Zone of skin (tissue), 1 donor: ENCODE measurements around the gene PCNX2.

- RRBS = no CpG with 5 or more reads among the region's 2 CpGs
Measured at GRCh38 chr1:232764403-232764939, 40.7 kb upstream of the MAP10 start.

GRCh38 chr1:232965508-232966199 lies 15.2 kb downstream of the NTPCR start:
- RRBS = no CpG with 5 or more reads among the region's 13 CpGs

GRCh38 chr1:233294751-233295884 lies at the start of gene PCNX2:
Gene PCNX2, minus strand, starts transcription at chr1:233295725.
- RRBS = under 1% methylated on average over 21 of the region's 62 CpGs

- RRBS = 79% methylated on average over 3 of the region's 22 CpGs
Measured at GRCh38 chr1:233361453-233362239, 34.1 kb downstream of the MAP3K21 start.

- RRBS = no CpG with 5 or more reads among the region's 2 CpGs
Measured at GRCh38 chr1:233479570-233480039, 134.3 kb upstream of the KCNK1 start.

GRCh38 chr1:233614564-233615804 lies 1.1 kb downstream of the KCNK1 start:
- RRBS = 4% methylated on average over 20 of the region's 51 CpGs

- RRBS = no CpG with 5 or more reads among the region's 9 CpGs
Measured at GRCh38 chr1:233635899-233636759, 22.2 kb downstream of the KCNK1 start.

GRCh38 chr1:233724231-233724668 lies 110.3 kb downstream of the KCNK1 start:
- RRBS = no CpG with 5 or more reads among the region's 11 CpGs

DNA sequence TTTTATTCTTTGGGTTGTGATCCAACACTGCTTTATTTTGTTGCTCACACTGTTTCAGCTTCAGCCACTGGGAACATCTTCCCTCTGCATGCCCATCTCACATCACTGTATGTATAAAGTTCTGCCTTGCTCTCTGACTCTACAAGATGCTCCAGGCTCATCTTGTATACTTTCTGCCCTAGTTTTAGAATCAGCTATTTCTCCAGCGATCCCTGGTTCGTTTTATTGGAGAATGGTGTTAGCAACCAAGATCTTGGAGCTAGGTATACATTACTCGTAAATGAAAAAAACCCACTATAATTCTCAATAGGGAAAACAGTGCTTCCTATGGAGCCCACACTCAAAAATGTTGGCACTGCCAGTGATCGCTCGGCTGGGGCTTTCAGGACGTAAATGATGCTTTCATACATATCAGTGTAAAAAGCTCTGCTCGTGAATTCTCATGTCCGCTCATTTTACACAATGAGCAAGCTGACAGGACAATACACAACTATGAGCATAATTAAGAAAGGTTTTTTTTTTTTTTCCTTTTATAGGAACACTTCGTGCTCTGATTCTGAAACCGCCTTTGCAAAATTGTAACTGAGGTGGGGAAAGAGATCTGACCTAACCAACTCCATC lies 34.5 kb downstream of the COA6 start:
- RRBS = no CpG with 5 or more reads among the region's 10 CpGs

DNA sequence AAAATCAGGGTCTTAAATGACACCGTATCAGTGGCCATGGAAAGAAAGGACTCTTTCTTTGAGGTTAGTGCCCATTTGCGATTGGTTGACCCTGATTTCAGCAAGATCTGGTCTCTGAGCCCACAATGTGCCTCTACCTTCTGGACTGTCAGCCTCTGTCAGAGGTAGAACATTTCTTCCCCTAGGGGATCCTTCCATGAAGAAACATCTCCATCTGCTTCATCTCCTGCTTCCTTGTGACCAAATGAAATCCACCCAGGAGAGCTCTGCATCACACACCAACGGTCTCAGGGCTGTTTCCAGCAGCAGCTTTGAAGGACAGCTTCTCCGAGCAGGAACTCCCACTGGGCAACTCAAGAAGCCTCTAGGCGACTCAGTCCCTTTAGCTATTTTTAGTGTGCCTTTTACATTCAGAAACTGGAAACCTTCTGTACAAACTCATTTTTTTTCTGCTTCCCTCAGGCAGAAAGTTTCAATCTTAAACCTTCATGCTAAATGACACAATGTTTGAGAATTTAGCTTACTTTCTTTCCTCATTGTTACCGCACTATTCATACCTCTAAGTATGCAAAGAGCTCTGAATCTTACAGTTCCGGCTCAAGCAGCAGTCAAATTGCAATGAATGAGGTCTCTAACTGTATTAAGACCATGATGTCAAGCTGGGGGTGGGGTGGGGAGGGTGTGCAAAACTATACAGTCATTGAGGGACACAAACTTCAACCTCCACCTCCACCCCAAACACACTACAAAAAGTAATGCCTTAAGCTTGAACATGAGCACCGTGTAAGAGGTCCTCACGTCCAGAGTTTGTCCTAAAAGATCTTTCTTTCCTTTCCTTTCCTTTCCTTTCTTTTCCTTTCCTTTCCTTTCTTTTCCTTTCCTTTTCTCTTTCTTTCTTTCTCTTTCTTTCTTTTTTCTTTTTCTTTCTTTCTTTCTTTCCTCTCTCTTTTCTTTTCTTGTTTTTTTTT lies 16.3 kb upstream of the TARBP1 start:
- RRBS = no CpG with 5 or more reads among the region's 9 CpGs

DNA sequence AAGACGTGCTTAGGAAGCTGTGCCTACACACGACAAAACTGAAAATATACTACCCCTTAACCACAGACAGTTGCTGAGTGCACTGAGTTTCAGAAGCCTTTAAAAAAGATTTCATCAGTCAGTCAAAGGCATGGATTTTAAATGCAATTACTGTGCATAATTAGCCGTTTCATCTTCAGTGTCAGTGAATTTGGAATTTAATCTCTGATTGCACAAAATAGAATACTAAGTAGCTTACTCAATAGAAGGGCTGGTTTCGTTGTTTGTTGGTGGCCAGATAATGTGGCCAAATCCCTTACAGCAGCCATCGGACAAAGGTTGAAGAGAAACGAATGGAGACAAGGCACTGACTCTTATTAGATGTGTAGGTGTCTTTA lies 38.4 kb upstream of the TARBP1 start:
- RRBS = no CpG with 5 or more reads among the region's 6 CpGs

DNA sequence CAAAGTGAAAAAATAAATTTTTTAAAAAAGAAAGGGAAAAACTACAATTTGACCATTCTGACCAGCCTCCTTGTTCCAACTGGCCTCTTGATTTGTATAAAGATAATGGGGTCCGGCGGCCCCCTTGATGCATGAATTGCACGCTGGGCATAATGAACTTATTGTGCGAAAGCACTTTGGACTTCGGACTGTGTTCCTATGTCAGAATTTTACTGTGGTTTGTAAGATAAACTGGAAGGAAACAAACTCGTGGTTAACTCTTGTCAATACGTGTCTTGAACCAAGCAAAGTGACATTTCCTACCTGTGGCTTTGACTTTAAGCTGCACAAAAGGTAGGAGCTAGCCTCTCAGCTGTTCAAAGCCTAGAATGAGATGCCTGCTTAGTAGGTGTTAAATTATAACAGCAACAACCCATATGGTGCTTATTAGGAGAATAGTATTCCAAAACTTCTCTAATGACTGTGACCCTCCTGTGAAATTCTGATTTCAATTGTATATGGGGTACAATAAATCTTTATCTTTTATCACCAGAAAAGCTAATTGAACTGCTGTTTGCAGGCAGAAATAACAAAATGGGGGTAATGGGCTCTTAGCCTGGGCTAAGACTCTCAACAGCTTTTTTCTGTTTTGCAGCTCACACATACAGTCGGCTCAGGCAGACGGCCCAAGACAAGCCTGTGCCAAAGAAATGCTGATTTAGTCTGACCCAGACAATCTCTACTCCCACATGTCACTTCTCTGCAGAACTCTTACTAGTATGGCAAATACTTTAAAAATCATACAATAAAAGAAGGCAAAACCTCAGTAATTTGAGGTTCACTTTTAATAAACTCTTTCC lies 9.2 kb downstream of the IRF2BP2 start:
- RRBS = no CpG with 5 or more reads among the region's 9 CpGs

DNA sequence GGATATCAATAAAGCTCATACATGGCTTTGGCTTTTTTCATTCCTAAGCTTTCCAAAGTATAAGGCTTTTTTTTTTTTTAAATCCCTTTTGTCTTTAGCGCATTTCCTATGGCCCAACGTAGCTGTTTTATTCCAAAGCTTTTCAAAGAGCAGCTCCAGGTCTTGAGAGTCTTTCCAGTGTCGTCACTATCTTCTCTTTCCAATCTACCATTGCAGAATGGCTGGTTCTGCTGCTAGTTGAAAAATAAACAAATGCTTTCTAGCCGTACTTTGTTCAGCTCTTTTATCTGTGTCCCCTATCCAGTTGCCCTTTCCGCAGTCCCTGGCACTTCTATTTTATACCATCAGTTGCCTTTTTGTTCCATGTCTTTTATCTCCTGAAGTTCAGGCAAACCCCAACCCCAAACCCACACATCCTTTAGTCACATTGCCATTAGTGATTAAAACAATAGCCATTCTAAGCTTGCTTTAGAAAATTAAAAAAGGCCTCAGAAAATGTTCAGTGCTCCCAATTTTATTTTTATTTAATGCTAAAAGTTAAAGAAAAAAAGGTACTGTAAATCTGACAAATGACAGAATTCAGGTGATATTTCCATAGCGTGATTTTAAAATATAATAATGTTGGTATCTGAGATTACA lies 6.1 kb downstream of the IRF2BP2 start:
- RRBS = no CpG with 5 or more reads among the region's 6 CpGs

DNA sequence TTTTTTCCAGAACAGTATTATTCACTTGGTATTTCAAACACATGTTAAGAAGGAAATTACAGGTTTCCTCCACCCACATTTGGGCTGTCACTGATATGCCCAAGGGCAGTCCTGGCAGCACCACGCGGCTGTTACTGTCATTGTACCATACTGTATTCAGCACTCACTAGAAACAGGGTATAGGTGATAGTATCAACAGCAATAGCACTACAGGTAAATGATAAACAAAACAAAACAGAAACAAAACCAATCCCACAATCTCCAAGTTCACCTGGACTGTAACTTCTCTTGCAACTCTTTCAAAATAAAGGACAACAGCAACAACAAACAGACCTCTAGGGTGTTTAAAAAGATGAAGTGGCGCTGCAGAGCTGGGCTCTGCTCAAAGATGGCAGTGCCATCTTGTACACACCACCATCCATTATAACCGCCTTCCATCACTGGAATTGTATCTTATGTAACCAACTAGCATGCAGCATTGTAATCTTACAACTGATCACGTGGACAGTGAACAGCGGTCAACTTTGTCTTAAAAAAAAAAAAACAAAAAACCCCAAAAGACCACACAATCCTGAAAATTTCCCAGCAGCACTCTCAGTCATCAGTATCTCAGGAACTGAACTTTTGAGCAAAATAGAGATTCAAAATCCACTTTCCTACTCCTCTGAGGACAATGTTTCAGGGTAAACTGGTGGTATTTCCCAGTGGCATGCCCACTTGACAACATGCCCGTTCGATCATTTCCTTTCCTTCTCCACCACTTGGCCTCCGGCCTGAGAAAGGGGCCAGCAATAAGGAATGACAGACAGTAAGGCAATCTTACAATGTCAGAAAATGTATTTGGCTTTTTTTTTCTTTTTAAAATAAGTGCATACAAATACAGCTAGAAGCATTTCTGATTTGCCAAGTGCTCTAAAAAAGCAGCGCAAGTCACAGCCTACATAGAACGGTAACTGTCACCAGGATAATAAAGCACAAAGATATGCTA lies 3.8 kb downstream of the IRF2BP2 start:
- RRBS = no CpG with 5 or more reads among the region's 11 CpGs

GRCh38 chr1:234607784-234607970 lies 2.3 kb downstream of the IRF2BP2 start:
- RRBS = no CpG with 5 or more reads among the region's 4 CpGs

DNA sequence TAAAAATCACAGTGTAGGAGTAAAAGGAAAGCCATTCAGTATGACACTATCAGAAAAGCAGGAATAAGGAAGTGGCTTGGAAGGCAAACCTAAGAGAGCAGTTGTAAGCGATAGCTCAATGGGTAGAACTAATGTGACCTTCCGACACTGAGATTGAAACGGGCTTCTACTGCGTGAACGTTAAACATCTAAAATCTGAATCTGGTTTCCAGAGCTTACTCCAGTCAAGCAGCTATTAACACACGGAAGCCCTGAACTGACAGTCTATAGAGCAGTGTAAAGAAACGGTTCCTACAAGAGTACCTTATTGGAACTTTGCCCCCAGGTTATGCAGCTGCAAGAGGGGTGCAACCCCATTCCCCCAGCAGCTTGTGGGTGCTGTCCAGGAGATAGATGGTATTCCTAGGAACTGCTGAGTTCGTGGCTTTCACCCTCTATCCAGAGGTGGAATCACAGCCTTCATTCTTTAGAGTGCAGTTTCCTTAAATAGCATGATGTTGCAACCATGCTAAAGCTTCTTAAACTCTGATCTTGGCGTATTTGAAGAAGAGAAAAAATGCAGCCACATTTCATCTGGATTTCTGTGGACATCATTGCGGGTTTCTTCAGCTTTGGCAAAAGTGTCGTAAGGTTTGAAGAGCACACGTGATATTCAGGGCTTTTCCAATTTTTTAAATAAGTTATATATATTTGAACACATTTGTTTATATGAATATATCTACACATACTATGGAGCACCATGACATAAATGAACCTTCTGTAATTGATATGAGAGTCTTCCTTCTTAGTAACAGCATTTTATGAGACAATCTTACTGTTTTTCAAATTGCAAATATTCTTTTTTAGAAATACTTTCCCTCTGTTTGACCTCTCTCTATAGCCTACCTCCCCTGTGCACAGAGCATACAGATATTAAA lies 3.5 kb upstream of the IRF2BP2 start:
- RRBS = no CpG with 5 or more reads among the region's 12 CpGs

- RRBS = 100% methylated on average over 2 of the region's 11 CpGs
Measured at GRCh38 chr1:234659288-234659908, 49.4 kb upstream of the IRF2BP2 start.

- RRBS = no CpG with 5 or more reads among the region's 16 CpGs
Measured at GRCh38 chr1:234659915-234660433, 50.0 kb upstream of the IRF2BP2 start.

- RRBS = no CpG with 5 or more reads among the region's 30 CpGs
Measured at GRCh38 chr1:234716322-234717529, 106.7 kb upstream of the IRF2BP2 start.

DNA sequence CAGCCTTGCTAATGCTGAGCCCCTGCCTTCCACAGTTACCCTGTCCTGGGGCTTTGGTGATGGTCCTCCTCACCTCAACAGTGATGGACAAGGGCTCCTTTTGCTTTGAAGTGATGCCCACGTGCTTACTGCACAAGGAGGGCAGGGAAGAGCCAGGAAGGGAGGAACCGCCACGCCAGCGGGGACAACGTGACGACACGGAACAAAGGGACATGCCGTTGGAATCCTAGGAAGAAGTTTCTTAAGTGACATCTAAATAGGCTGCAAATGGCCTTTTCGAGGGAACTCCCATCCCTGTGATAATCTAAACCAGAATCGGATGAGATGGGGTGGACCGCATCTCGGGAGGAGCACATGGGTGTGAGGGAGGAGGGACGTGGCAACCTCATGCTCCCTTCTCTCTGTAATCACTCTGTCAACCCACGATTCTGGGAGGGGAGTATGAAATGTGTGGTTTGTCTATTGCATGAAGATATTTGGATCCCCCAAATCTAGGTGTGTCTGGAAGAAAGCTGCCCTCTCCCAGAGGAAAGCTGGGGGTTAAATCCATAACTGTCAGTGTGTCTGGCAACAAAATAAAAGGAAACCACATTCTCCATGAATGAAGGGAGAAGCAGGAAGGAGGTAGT lies 110.9 kb upstream of the IRF2BP2 start:
- RRBS = no CpG with 5 or more reads among the region's 14 CpGs